ENCODE data around the gene TCIRG1.

GRCh38 chr11:67369549-67370778 lies 3.4 kb downstream of the CLCF1 start:
- PRO-cap = no peak

- PRO-cap = no peak
Measured at GRCh38 chr11:67406769-67407054, 2.8 kb downstream of the TBC1D10C start.

DNA sequence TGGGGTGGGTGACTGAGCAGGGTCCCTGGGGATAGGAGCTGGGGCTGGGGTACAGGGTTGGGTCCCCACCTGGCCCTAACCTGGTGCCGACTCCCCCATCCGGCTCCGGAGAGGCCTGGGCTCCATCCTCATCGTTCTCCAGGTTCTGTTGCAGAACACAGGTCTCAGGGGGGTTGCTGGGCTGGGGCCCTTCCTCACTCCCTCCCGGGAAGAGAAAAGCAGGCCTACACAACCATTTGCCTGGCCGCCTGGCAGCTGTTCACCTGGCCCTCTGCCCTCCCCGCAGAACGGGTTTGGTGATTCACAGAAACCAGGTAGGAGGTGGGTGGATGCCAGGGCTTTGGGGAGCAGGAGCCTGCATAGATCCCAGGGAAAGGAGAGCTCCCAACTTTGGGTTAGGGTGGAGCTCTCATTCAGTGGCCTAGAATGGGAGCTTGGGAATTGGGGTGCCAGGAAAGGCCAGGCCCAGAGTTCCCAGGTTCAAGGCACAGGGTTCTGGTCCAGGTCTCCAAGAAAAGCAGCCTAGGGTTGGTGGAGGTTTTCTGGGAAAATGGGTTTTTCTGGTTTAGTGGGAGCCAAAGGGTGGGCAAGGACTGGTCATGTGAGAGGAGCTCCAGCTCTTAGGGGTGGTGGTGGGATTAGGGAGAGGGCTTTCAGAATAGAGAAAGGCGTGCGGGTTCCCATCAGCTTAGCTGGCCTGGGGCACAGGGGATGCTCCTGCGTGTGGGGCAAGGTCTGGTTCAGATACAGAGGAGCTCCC lies 923 bp downstream of the TMEM134 start:
- PRO-cap = bidirectional peak, plus-strand start at position 313 of the sequence, minus-strand start at position 273 of the sequence

DNA sequence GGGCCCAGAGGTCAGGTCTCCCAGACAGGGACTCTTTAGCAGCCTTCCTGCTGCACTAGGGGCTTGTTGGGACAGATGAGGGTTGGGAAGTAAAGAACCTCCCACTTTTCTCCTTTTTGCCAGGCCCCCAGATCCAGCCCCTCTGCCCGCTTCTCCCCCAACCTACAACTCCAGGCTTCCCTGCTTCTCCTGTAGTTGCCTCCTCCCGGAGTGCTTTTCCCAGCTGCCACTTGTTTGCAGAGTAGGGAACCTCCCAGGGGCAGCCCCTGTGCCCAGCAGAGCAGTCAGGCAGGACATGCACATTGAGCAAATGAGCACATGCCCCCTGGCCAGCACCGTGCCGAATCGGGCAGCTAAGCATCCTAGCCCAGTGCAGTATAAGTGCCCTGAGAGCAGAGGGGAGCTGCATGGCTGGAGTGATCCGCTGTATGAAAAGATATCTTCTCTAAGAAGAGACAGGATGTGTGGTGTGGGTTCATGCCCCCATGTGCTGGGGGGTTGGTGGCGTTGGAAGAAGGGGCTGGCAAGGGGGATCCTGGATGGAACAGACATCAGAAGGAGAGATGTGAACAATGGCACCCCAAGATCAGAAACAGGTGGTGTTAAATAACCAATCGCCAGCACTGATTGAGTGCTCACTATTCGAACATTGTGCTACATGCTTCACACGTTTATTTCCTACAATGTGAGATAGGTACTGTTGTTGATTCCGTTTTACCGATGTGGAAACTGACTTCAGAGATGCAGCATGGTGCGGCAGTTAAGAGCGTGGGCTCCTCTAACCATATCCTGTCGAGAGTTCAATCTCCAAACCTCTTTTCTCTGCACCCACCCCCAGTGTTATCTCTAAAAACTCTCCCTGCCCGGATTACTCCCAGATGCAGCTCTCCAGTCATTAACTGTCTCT lies 1.1 kb downstream of the AIP start:
- PRO-cap = bidirectional peak, plus-strand start at position 727 of the sequence, minus-strand start at position 430 of the sequence

- PRO-cap = no peak
Measured at GRCh38 chr11:67529962-67530297, 6.7 kb upstream of the CABP2 start.

DNA sequence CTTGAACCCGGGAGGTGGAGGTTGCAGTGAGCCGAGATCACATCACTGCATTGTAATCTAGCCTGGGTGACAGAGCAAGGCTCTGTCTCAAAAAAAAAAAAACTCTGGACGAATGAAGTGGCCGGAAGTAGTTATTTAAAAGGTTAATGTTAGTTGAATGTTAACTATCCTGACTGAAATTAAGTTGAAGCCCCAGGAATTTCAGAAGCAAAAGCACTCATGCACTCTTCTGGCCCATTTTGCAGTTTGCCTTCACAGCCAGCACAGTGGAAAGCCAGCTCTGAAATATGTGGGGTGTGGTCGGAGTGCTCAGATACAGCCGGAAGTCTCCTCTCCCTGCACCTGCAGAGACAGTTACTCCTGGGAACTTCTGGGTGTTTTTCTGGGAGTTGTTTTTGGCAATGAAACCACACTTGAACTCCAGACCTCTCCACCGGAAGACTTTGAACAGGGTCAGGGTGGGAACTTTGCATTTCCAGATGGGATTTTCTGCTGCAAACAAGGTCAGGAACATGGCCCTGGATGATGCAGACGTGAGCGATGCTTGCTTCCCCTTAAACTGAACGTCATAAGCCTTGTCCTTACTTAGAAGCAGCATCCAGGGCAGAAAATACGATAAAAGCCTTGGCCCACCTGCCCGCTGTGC lies 21.4 kb upstream of the CABP2 start:
- PRO-cap = bidirectional peak, plus-strand start at position 312 of the sequence, minus-strand start at position 289 of the sequence

- PRO-cap = no peak
Measured at GRCh38 chr11:67585800-67586307, 2.2 kb downstream of the GSTP1 start.

DNA sequence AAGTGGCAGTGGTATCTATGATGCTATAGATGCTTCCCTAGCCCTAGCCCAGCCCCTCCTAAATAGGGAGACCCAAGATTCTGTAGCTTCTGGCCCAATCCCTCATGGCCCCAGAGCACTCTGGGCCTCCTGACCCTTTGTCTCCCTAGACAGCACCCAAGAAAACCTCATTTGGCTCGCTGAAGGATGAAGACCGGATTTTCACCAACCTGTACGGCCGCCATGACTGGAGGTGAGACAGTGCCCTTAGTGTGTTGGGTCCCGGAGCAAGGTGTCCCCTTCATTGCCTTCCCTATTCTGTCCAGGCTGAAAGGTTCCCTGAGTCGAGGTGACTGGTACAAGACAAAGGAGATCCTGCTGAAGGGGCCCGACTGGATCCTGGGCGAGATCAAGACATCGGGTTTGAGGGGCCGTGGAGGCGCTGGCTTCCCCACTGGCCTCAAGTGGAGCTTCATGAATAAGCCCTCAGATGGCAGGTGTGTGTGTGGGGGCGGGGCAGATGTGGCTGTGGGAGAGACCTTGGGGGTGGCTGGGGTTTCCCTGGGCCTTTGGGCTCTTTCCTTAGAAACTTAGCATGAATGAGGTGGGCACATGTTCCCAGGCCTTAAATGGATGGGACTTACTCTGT lies 1.6 kb downstream of the NDUFV1 start:
- PRO-cap = no peak

DNA sequence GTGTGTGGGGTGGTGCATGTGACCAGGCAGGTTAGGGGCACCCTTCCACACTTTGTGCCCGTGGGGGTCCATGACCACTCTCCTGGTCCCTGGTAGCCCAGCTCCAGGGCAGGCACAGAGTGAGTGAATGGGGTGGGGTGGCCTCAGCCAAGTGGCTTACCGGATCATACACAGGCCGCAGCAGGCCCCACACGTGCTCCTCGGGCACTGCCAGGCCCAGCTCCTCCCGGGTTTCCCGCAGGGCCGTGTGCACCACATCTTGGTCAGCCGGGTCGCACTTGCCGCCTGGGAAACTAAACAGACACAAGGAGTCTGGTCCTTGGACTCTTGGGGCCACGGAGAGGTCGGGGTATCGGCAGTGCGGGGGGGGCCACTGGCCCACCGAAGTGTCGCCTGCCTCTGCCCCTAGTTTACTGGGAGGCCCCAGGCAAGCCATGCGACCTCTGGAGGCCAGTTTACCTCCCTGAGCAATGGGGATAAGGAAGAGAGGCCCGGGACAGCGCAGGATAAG lies 923 bp downstream of the NUDT8 start:
- PRO-cap = no peak

- PRO-cap = no peak
Measured at GRCh38 chr11:67665608-67666059, 8.8 kb downstream of the ALDH3B2 start.

DNA sequence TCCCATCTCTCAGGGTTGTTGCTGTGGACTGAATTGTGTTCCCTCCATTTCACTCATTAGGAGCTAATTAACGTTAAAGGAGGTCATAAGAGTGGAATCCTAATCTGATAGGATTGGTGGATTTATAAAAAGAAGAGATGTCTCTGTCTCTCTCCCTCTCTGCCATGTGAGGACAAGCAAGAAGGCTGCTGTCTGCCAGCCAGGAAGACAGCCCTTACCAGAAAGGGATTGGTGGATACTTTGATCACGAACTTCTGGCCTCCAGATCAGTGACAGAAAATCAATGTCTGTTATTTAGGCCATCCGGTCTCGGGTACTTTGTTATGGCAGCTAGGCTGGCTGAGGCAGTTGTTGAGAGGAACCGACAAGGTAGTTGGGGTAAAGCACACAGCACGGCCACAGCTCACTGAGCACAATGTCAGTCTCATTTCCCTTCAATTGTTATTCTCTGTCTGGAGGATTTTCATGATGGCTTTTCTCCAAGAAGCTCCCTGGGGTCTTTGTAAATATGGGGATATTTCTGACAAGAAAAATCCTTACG lies 72.8 kb upstream of the ALDH3B2 start:
- PRO-cap = no peak

DNA sequence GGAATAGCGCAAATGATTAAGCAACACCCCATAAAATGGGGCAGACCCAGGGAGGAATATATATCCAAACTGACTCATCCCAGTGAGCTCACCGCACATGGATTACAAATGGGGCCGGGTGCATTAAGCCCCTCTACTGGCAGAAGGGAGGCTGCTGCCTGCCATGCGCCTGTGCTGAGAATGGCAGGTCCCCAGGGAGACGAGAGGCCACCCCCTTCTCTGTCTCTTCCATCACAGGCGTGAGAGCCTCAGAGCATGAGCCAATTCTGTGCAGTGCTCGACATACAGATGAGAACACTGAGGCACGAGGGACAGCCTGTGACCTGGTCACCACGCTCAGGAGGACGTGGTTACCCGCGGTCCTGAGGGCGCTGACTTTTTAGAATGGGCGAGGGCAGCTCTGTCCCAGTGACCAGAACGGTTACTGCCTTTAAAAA lies 130.1 kb upstream of the ALDH3B2 start:
- PRO-cap = no peak

DNA sequence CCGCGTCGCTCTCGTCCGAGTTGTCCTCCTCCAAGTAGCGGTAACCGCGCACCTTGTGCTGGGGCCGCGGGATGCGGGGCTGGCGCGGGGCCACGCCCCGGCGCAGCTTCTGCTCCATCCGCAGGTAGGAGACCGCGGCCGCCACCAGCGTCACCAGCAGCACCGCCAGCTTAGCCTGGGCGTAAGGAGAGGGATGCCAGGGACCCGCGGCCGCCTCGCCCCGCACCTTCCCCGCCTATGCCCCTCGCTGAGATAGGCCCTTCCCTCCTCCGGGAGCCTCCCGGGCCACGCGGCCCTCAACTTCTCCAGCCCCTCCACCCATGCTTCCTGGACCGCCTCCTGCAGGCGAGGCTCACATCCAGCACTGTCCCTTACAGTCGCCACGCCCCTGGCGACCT lies 12.2 kb downstream of the UNC93B1 start:
- PRO-cap = no peak

- PRO-cap = no peak
Measured at GRCh38 chr11:67997374-67998057, 6.4 kb downstream of the UNC93B1 start.

- PRO-cap = bidirectional peak, plus-strand start at chr11:68039053, minus-strand start at chr11:68038917
Measured at GRCh38 chr11:68038643-68039149, at the start of gene TCIRG1. TCIRG1 (plus strand) TSS chr11:68039025.

DNA sequence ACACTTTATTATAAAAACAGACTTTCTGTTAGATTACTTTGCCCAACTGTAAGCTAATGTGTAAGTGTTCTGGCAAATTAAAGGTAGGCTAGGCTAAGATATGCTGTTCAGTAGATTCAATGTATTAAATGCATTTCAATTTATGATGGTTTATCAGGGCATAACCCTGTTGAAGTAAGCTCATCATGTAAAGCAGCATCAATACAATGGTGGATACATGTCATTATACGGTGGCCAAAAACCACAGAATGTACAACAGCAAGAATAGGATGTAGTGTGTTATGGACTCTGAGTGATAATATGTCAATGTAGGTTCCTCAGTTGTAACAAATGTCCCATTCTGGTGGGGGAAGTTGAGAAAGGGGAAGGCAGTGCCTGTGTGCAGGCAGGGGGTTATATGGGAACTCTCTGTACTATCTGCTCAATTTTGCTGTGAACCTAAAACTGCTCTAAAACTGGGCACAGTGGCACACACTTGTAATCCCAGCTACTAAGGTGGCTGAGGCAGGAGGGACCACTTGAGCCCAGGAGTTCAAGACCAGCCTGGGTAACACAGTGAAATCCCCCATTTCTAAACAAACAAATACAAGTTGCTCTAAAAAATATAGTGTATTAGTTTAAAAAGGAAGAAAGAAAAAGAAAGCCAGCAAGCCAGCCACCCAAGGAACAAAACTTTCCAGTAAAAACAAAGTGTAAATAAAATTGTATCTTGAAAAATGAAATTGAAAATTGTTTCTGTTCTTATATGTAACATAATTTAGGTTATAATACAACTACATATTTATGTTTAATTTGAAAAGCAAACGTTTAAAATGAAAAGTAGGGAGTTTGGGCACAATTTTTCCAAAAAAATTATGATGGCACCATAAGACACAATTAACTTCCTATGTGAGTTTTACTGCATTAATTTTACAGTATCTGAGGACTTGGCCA lies 5.8 kb downstream of the CHKA start:
- PRO-cap = bidirectional peak, plus-strand start at position 329 of the sequence, minus-strand start at position 297 of the sequence

DNA sequence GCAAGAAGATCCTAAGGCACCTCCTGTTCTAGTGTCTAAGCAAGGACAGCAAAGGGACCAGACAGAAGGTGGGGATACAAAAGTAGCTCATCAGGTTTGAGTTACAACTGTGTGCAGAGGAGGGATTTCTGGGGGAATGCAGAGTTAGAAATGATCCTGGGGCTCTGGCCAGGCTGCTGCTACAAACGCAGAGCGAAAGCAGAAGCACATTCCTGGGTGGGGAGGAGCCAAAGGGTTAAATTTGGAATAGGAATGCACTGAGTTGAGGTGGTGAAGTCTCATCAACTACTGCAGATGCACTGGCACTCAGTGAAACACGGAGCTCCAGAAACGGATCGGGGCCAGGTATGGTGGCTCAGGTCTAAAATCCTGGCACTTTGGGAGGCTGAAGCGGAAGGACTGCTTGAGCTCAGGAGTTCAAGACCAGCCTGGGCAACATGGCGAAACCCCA lies 3.3 kb downstream of the CHKA start:
- PRO-cap = no peak

- PRO-cap = bidirectional peak, plus-strand start at chr11:68212536, minus-strand start at chr11:68212513; bidirectional peak, plus-strand start at chr11:68212862, minus-strand start at chr11:68212749
Measured at GRCh38 chr11:68212354-68212990, 624 bp downstream of the KMT5B start.

- PRO-cap = no peak
Measured at GRCh38 chr11:68276141-68276623, 4.4 kb upstream of the C11orf24 start.

GRCh38 chr11:68298146-68299084 lies 14.0 kb upstream of the LRP5 start:
- PRO-cap = bidirectional peak, plus-strand start at chr11:68298414, minus-strand start at chr11:68298225; bidirectional peak, plus-strand start at chr11:68298914, minus-strand start at chr11:68298899